Endothelial cell (in vitro differentiated cells): Measurements from ENCODE around the genes CNTF, FAM111B, FAM111A and TCN1.

DNA sequence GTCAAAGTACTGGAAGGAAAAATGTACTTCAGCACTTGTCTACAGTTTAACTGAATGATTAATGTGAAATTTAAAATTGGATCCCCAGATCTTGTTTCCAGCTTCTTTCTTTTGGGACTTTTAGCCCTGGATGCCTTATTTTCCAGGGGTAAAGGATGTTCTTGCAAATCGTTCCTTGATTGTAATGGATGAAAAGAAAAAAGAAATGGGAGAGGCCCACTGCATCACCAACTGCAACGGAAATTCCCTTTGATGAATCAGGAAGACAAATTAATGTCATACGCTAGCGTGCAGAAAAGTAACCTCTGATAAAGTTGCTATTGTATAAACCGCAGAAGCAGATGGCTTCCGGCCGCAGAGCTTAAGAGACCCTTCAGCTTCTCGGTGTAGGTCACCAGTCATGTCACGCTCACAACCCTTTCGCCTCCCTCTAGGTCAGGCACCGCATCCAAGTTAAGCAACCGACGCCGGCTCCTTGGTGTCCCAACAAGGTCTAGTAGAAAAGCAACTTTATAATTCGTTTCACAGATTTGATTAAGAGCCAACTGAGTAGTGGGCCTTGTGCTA is 1.4 kb upstream of the ZFP91 start:
- PRO-cap = bidirectional peak, plus-strand start at position 340 of the sequence, minus-strand start at position 422 of the sequence

- PRO-cap = no peak
Measured at GRCh38 chr11:58622538-58622884, at the start of gene CNTF. Gene CNTF, plus strand, starts transcription at chr11:58622665.

- PRO-cap = no peak
Measured at GRCh38 chr11:58627111-58627604, 4.7 kb downstream of the CNTF start.

DNA sequence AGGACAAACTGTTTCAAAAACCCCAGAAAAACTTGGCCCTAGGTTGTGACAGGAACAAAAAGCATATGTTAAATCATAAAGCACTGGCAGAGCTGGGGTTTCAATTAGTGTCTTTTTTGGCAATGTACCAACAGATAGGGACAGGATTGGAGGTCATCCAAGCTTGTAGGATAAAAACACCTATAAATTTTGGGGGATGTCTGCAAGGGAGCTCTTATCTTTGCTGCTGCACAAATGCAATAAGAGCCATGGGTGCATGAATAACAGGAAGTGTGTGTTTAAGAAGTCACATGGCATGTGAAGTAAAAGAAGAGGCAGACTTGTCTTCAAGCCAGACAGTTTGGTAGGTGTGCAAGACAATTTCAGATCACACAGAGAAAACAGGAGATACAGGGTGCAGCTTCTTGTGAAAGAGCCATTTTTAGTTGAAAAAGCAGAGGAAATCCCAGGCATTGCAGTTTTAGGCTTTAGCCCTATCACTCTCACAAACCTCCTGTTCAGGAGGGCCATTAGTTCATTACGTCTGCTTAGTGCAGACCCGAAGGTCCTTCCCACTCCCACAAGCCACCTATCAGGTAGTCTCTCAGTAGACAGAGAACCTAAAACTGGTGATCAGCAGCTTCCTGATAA is 4.6 kb downstream of the GLYAT start:
- PRO-cap = no peak

DNA sequence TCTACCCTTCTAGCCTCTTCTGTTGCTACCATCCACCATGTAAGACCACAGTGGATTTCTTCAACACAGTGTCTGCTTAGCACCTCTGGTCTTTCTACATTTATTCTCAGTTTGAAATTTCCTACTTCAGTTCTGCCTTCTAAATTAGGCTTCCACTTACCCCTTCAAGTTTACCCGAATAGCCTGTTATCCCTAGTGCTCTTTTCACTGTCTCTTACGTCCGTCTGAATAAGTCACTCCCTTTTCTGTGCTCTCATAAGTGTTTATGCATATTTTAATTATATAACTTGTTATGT is 2.7 kb downstream of the GLYAT start:
- PRO-cap = no peak

- PRO-cap = bidirectional peak, plus-strand start at chr11:59106795, minus-strand start at chr11:59106718; bidirectional peak, plus-strand start at chr11:59107237, minus-strand start at chr11:59107029
Measured at GRCh38 chr11:59106148-59107277, at the start of gene FAM111B. Gene FAM111B, plus strand, starts transcription at chr11:59107237.

DNA sequence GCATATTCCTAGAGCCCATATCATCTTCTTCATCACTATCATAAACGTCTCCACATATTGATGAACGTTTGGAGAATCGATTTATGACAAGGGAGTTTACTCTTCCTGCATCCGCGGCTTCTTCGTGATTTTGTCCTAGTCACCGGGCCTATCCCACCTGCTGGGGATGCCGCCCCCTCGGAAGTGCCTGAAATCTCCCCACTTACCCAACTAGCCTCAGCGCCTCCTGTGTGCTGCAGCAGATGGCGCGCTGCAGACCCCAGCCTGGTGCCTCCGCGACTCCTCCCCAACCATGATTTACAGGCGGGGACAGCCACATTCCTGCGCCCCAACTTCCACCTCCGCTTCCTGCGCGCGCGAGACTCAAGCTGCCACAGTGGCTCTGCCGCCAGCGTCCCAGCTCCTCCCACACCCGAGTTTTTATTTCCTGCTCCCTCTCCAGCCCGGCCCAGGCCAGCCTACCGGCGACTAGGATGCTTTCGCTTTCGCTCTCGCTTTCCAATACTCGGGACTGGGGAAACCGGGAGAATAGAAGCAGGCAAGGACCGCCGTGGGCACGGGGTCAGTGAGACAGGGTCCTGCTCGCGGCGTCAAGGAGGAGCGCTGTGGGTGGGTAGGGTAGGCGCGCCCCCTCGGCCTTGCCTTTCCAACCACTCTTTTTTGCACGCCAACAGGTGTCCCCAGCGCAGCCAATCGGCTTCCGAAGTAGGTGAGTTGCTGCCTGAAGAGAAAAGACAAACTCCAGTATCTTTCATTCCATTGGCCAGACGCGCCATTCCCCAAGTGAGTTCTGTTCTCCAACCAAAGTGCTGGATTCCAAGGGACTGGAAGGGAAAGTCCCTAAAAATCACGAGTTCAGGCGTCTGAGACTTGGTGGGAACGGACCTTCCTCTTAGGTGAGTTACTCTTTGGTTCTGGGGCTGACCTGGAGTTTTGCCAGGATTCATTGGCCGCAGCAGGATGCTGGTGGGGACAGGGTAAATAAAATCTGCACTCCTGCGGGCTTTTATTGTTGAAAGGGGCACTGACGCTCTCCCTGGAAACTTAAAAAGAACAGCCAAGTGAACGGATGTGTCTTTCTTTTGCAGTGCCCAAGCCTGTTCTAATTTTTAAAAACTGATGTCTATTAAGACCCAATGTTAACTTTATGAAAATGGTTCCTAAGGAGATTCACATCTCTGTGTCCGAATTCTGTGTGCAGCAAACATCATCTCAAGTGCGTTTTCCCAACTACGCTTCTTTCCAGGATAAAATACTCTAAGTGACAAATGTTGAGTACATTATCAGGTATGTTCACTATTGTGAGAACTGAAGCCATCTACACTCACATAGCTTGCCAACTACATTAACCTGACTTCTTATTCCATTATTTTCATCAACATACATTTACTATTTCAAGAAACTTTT is at the start of gene FAM111A:
Gene FAM111A (plus strand): TSS at position 448 of the 1,407 bp plus-strand sequence.
- PRO-cap = bidirectional peak, plus-strand start at position 424 of the sequence, minus-strand start at position 294 of the sequence; bidirectional peak, plus-strand start at position 899 of the sequence, minus-strand start at position 916 of the sequence

DNA sequence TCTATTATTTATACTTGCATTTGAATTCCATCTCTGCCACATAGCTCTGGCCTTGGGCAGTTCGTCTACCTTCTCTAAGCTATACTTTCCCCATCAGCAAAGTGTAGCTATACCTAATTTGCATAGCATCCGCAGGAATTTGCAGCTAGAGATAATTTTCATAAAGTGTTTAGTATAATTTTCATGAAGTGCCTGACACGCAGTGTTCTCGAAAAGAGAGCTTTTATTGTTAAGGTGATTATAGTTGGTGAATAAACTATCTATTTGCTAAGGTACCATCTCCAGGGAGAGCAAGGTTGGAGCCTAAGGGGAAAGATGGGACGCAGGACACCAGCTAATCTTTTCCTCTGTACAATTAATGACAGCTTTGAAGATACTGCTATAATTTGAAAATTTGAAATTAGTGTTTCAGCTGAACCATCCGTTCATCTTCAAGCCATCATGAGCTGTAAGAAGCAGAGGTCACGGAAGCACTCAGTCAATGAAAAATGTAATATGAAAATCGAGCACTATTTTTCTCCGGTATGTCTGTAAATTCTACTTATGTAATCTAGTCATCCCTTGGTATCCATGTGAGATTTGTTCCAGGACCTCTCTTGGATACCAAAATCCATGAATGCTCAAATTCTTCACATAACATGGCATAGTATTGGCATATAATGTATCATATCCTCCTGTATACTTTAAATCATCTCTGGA is 5.9 kb downstream of the FAM111A start:
- PRO-cap = no peak

DNA sequence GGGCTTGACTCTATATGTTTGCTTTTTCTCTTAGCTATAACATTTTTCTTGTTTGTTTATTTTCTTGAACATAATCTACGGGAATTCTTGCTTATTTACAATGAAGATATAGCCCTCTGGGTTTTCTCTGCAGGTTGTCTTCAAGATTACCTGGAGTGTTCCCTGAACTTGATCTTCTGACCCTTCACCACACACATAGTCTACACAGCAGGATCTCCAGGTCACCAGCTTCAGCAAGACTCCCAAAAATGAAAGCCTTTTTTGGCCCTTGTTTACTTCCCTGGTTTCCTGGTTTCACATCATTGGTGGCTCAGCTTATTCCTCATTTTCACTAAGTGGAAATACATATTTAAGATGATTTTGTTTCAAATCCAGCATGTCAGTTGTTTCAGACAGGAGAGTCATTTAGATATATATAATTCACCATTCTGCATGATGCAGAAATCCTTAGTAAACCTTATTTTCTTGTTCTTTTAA is 41.5 kb upstream of the MPEG1 start:
- PRO-cap = no peak

DNA sequence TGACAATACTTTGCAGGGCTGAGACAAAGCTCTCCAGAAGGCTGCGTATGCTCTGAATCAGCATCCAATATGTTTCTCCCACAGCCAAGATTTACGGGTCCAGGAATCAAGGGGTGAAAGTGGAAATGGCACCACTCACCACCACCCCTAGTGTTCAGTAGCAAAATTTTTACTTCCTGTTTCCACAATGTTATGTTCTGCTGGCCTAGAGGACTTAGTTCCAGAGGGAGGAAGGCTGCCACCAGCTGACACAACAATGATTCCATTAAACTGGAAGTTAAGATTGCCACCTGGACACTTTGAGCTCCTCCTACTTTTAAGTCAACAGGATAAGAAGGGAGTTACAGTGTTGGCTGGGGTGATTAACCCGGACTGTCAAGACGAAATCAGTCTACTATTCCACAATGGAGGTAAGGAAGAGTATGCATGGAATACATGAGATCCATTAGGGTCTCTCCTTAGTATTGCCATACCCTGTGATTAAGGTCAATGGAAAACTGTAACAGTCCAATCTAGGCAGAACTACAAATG is 68.6 kb upstream of the MPEG1 start:
- PRO-cap = no peak

GRCh38 chr11:59551964-59552297 is 40.6 kb downstream of the OR4D9 start:
- PRO-cap = no peak

GRCh38 chr11:59575687-59576779 is 39.5 kb downstream of the OSBP start:
- PRO-cap = no peak

- PRO-cap = no peak
Measured at GRCh38 chr11:59614359-59614914, 1.1 kb downstream of the OSBP start.

DNA sequence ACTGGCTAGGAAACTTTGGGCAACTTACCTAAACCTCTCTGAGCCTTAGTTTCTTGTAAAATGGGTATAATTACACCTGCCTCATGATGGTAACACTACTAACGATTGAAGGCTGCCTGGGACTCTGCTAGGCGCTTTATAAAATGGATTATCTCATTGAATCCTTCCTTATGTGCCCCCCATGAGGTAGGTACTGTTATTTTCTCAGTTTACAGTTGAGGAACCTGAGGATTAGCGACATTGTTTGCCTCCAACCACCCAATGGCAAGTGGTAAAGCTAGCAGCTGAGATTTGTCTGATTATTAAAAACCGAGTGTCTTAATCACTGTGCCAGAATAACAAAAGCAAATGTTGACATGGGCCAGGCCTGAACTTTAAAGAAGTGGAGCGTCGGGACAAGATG is 1.3 kb upstream of the PATL1 start:
- PRO-cap = no peak

- PRO-cap = no peak
Measured at GRCh38 chr11:59866343-59866805, at the start of gene TCN1. Gene TCN1, minus strand, starts transcription at chr11:59866487.

- PRO-cap = no peak
Measured at GRCh38 chr11:60179875-60180747, 2.8 kb downstream of the MS4A6A start.

DNA sequence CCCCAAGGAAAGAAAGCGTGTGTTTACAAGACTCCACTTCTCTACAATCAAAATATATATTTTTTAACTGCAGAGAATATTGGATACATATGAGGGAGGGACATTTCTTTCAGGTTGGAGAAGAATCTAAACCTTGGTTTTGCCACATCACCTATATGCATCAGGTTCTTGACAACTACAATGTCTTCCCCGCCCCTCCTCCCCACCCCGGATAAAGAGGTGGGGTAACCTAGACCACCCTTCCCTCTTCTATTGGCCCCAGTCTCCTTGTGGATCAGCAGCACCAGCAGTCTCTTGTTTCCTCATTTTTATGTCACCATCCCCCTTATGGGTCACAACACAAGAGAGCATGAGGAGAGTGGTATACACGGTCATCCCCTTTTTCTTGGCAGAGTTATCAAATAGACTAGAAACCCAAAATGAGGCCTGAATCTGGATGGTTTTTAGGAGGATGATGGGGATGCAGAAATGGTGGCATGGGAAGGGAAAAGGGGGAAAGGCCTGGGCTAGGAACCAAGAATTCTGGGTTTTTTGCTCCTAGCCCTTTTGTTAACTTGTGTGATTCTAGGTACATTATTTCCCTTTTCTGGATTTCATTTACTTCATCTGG is 1.2 kb downstream of the MS4A4E start:
- PRO-cap = no peak

GRCh38 chr11:60363644-60363894 is 14.8 kb upstream of the MS4A7 start:
- PRO-cap = no peak

DNA sequence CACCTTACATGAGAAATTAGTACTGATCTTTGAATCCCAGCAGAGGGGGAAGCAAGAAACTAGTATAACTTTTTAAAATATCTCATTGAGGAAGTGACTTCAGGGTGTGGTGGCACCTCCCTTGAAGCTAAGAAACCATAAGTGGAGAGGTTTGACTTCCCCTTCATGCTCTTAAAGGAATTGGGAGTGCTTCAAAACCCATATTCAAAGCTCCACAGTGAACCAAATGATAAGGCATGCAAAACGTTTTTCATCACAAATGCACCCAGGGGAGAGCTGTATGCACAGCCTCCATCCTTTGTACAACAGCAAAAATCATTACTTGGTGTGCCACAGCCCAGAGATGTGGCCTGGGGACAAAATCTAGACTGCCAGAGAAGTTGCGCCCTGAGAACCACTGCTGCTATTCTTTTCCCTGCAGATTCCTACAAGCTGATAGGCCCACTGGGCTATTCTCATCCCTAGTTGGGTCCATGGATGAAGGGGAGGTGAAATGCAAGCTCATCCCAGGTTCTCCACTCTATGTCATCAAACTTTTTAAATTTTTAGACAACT is 659 bp downstream of the MS4A14 start:
- PRO-cap = no peak

DNA sequence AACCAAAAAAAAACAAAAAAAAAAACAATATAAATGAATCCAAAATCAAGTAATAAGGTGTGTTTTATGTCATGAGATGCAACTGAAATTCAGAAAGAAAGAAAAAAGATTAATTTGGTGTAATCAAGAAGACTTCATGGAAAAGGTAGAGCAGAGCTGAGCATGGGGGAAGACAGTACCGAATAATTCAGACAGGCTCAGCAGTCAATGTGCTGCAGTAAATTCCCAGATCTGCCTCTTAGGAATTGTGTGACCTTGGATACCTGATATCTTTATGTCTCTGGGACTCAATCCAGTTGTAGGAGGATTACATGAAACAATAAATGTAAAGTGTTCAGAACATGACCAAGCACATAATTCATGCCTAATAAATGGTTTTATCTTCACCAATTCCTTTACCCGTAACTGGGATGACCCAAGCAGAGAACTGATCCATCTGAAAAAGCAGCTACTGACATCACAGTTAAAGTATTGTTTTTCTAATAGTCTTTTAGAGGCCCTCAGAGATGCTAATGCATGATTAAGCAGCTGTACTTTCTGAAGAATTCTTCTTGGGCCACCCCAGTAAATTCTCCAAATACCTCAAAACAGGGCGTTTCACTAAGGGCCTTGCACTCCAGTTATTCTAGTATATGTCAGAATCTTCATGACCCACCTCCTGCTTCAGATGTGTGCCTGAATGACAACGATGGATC is 7.8 kb downstream of the MS4A12 start:
- PRO-cap = no peak